Measurements from ENCODE around the gene ABCA1.

- PRO-cap, 2 experiments: no peak in any of the 2 experiments
Measured at GRCh38 chr9:104822183-104822471, 58.2 kb downstream of the NIPSNAP3B start.

GRCh38 chr9:104926323-104926457 is 1.8 kb downstream of the ABCA1 start:
- PRO-cap, 2 experiments: no peak in any of the 2 experiments

GRCh38 chr9:104927900-104928747 is at the start of gene ABCA1:
Gene ABCA1 (minus strand): TSS chr9:104928155.
- PRO-cap, 2 experiments: peak in 2 of 2 experiments; most common minus-strand start chr9:104928153 (in 1)

- PRO-cap, 2 experiments: no peak in any of the 2 experiments
Measured at GRCh38 chr9:105053093-105053728, 125.3 kb upstream of the ABCA1 start.

- PRO-cap, 2 experiments: peak in 1 of 2 experiments; most common minus-strand start chr9:105245593 (in 1)
Measured at GRCh38 chr9:105245490-105245625, 907 bp downstream of the SLC44A1 start.

GRCh38 chr9:105383092-105383485 is 64.7 kb upstream of the FSD1L start:
- PRO-cap, 2 experiments: no peak in any of the 2 experiments

GRCh38 chr9:105581838-105582417 is 24.0 kb downstream of the FKTN start:
- PRO-cap, 2 experiments: no peak in any of the 2 experiments

DNA sequence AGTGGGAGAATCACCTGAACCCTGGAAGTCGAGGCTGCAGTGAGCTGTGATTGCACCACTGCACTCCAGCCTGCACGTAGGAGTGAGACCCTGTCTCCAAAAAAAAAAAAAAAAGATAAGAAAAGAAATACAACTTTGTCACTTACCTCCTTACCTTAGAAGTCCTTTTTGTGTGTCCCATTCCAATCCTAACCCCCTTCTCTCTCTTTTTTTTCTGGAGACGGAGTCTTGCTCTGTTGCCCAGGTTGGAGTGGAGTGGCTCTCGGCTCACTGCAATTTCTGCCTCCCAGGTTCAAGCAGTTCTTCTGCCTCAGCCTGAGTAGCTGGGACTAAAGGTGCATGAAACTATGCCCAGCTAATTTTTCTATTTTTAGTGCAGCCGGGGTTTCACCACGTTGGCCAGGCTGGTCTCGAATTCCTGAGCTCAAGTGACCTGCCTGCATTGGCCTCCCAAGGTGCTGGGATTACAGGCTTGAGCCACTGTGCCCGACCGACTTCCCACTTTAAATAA is 17.4 kb downstream of the TMEM38B start:
- PRO-cap, 2 experiments: no peak in any of the 2 experiments

DNA sequence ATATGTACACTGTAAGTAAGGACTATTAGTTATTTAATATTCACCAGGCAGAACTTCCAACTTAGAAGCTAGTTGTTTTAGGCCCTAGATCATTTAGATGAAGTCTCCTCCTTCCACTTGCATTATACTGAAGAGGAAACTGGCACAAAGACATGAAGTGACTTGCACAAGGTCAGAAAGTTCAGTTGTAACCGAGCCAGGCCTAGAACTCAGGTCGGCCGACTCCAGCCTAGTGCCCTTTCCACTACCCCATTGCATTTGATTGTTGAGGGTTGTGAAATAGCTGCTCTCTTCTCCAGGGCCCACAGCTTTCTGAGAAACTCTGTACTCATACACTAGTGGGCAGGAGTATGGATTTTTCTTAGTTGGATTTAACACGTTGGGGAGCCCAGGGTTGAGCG is 5.6 kb downstream of the ZNF462 start:
- PRO-cap, 2 experiments: no peak in any of the 2 experiments

GRCh38 chr9:106918863-106919399 is 56.0 kb downstream of the ZNF462 start:
- PRO-cap, 2 experiments: no peak in any of the 2 experiments

DNA sequence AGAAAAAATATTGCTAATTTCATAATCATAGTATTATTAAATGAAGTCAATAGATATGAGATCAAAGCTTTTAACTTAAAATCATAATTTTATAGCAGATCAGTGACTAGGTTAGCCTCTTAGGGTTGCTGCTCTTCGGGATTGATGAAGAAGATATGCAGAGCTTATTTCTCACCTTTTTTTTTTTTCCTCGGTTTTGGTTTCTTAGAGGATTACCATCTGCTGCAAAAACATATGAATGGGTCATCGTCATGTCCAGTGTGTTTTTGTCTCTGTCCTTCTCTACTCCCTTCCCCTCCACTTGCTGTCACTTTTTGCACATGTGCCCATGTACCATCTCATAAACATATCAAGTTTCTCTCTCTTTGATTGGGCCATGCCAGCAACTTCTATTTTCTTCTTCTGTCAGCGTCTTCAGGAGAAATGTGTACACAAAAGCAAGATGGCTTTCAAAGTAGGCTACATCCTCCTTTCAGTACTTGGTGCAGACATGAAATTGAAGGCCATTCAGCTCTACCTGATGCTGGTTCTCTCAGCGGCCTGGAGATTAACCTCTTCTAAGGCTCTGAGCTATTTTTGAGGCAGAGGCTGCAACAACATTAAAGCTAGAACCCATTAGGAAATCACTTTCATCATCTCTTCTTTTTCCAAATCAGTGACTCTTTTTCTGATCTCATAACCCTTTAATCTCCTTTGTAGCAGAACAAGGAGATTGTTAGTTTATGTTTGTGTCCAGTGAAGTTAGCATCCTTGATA is 57.2 kb downstream of the ZNF462 start:
- PRO-cap, 2 experiments: no peak in any of the 2 experiments

DNA sequence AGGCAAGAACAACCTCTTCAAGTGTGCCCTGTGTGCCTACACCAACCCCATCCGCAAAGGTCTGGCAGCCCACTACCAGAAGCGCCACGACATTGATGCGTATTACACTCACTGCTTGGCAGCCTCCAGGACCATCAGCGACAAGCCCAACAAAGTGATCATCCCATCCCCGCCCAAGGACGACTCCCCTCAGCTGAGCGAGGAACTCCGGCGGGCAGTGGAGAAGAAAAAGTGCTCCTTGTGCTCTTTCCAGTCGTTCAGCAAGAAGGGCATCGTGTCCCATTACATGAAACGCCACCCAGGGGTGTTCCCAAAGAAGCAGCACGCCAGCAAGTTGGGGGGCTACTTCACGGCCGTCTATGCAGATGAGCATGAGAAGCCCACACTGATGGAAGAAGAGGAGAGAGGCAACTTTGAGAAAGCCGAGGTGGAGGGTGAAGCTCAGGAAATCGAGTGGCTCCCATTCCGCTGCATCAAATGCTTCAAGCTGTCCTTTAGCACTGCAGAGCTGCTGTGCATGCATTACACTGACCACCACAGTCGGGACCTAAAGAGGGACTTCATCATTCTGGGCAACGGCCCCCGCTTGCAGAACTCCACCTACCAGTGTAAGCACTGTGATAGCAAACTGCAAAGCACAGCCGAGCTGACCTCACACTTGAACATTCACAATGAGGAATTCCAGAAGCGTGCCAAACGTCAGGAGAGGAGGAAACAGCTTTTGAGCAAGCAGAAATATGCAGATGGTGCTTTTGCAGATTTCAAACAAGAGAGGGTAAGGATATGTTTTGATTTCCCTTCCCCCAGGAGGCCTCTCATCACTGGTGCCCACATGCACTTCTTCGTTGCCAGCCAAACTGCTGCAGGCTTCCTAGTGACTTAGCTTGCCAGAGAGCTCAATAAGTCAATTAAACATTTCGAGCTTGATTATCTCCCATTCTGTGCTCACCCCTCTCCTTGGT is 66.3 kb downstream of the ZNF462 start:
- PRO-cap, 2 experiments: no peak in any of the 2 experiments

GRCh38 chr9:107012677-107013419 is 149.9 kb downstream of the ZNF462 start:
- PRO-cap, 2 experiments: no peak in any of the 2 experiments

DNA sequence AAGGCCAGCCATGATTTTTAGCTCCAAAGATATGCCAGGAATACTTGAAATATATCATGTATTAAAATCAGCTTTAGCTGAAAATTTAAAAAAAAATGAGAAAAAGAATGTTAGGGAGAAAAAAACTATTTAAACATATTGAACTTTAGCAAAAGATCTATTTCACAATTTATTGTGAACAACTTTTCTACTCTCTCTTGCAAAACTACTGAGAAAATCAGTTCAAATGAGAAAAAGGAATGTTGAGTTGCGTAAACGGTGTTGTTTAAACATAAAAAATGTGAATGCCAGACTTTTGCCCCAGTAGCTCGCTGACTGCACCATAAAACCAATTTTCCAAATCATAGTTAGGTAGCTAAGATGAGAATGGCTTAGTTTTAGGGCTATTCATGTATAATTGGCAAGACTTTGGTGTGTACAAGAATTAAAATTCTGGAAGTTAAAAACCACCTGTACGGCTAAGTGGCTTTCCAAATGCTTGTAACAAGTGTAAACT is 13.4 kb upstream of the RAD23B start:
- PRO-cap, 2 experiments: no peak in any of the 2 experiments

DNA sequence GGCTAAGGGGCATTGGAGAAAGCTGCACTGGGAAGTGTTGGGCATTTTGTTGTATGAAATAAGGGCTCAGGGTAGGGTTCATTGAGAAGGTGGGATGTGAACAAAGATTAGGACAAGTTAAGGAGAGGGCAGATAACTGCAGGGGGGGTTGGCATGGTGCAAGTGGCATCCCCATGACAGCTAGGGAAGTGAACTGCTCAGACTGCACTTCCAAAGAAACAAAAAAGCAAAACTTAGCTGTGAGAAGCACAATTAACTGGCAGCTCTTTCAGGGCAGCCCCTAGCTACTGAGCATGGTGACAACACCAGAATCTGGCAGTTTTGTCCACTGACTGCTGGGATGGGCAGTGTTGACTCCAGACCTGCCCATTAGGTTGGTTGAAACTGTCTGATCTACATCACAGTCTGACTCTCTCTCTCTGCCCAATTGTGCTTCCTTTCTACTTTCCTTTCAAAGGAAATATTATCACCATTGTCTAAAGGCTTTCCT is 12.6 kb upstream of the RAD23B start:
- PRO-cap, 2 experiments: no peak in any of the 2 experiments

DNA sequence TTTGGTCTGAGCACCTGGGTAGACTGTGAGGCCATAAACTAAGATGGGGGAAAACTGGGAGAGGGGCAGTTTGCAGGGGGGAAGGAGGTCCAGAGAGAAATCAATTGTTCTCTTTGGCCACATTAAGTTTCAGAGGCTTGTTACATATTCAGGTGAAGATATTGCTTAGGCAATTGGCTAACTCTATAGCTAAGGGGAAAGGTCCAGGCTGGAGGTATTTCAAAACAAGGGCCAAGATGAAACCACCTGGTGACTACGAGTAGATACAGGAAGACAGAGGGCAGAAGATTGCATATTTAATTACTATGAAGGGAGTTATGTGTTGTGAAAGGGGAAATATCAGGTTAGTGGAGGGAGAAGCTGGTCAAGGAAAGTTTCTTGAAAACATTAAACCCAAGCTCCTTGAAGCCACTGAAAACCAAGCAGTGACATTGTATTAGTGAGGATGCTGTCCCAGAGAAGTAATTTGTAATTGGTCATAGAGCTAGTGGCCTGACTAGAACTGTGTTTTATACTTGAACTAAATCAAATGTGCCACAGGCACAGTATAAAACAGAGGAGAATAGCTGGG is 1.9 kb upstream of the RAD23B start:
- PRO-cap, 2 experiments: no peak in any of the 2 experiments

DNA sequence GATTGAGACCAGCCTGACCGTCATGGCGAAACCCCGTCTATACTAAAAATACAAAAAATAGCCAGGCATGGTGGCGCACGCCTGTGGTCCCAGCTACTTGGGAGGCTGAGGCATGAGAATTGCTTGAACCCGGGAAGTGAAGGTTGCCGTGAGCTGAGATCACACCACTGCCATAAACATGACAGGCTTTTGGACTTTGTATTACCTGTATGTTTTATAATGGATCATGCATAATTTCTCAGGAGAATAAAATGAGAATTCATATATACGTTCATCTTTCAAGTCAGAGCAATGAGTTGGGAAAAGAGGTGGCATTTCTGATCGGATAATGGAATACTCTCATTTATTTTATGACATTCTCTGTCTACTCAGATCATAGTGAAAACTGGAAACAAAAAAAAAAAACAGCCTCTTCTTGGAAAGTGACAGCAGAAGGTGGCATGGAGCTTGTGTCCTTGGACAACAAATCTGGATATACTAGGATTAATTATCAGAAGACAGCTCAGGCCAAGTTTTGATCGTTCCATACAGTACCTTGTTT is 48.3 kb downstream of the RAD23B start:
- PRO-cap, 2 experiments: no peak in any of the 2 experiments

- PRO-cap, 2 experiments: no peak in any of the 2 experiments
Measured at GRCh38 chr9:107425044-107425740, 64.4 kb downstream of the KLF4 start.

- PRO-cap, 2 experiments: no peak in any of the 2 experiments
Measured at GRCh38 chr9:107480526-107480793, 9.1 kb downstream of the KLF4 start.

DNA sequence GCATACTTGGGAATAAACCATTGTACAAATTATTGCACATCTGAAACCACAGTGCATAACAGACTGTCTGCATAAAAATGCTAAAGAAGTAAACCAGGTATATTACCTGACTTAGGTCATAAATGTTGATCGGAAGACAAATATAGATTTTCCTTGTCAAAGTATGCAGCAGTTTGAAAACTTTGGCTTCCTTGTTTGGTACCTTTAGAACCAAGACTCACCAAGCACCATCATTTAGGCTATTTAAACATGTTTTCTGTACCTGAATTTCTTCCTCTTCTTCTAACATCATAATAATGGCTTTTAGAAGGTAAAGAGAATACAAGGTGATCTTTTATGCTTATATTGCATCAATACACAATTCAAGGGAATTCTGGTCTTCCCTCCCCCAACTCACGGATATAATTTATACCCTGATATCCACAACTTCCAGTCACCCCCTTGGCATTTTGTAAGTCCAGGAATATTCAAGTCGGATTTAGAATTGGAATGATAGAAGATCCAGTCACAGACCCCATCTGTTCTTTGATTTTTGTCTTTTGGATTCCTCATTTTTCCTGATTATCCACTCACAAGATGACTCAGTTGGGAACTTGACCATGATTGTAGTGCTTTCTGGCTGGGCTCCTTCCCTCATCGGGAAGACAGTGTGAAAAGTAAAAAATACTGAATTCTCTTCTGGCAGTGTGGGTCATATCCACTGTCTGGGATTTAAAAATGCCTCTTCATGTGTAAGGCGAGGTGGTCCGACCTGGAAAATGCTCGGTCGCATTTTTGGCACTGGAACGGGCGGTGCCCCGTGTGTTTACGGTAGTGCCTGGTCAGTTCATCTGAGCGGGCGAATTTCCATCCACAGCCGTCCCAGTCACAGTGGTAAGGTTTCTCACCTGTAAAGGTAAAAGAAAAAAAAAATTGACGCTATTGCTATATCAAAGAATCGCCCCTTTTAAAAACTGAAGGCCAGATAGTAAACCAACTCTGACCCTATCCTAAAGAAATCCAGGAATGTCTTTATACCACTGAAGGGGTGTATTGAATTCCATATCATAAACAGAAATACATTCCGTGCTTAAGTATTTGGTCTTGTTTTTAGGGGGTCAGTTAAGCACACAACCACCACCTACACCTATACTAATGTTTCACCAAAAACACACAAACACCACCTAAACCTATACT is 4.1 kb downstream of the KLF4 start:
- PRO-cap, 2 experiments: no peak in any of the 2 experiments

Measured in Colon Carcinoma Metastatic in the Brain (tissue), 2 donors.